Hepatocyte (in vitro differentiated cells and primary cell): ENCODE measurements around the genes OR7G2 and P2RY11.

GRCh38 chr19:8592911-8593305 is 15.7 kb upstream of the MYO1F start:
- RAMPAGE, long total RNA, result no peak
- RRBS, result 19% methylated on average over 2 of the region's 11 CpGs

- RAMPAGE, long total RNA, result no peak
- RRBS, result 13% methylated on average over 14 of the region's 53 CpGs
Measured at GRCh38 chr19:8608762-8610104, 1.3 kb downstream of the ADAMTS10 start.

DNA sequence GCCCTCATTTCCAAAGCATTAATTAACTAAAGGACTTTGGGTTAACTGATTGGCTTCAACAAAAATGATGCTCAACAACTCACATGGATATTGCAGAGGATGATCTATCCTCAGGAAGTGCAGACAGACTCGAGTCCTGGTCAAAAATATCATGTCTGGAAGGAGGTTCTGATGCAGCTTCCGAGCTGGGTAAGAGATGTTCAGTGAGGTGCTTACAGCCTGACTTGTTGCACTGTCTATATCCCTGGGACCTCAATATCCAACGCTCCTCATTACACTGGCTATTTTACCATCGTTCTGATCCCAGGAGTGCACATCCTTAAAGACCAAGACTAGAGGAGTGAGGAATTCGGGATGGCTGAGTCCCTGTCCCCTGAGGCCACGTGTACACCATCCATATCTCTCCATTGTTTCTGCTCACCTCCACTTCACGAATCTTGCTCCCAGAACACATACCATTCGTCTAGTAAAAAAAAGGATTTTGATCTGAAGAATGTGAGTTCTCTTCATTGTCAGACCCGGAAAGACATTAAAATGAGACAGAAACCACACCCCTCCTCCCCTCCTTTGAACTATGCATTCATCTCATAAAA is at the start of gene OR7G2:
OR7G2 (minus strand) TSS at position 245 of the 593 bp plus-strand sequence.
- RAMPAGE, long total RNA, result no peak
- RRBS, result no CpG with 5 or more reads among the region's 9 CpGs

DNA sequence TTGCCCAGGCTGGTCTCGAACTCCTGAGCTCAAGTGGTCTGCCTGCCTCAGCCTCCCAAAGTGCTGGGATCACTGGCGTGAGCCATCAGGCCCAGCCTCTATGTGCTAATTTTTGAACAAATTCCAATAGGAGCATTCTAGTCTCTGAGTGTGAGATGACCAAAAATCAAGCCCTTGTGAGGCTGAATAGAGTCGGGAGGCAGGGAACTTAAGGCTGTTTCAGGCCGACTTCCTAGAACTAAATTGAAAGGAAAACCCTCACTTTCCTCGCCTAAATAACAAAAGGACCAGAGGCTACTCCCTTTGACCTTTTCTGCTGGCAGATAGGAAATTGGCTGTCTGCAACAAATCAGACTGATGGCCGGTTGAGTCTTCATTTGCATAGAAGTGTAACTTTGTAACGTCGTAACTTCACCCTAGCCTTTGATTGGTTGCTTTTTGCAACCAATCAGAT is 720 bp upstream of the ZNF559 start:
- RAMPAGE, long total RNA, result no peak
- RRBS, result no CpG with 5 or more reads among the region's 8 CpGs

DNA sequence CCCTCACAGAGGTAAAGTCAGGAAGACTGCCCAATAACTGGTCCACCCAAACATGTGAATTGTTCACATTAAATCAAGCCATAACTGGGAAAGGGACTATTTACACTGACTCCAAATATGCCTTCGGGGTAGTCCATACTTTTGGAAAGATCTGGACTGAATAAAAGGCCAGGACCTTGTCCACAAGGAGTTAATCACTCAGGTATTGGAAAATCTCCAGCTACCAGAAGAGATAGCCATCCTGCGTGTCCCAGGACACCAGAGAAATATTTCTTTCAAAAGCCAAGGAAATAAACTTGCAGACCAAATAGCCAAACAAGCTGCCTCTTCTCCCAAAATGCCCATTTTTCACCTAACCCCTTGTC is 9.9 kb upstream of the ZNF561 start:
- RAMPAGE, long total RNA, result no peak
- RRBS, result no CpG with 5 or more reads among the region's 2 CpGs

GRCh38 chr19:9650405-9651134 is 24.3 kb downstream of the ZNF562 start:
- RAMPAGE, long total RNA, result no peak
- RRBS, result no CpG with 5 or more reads among the region's 7 CpGs

DNA sequence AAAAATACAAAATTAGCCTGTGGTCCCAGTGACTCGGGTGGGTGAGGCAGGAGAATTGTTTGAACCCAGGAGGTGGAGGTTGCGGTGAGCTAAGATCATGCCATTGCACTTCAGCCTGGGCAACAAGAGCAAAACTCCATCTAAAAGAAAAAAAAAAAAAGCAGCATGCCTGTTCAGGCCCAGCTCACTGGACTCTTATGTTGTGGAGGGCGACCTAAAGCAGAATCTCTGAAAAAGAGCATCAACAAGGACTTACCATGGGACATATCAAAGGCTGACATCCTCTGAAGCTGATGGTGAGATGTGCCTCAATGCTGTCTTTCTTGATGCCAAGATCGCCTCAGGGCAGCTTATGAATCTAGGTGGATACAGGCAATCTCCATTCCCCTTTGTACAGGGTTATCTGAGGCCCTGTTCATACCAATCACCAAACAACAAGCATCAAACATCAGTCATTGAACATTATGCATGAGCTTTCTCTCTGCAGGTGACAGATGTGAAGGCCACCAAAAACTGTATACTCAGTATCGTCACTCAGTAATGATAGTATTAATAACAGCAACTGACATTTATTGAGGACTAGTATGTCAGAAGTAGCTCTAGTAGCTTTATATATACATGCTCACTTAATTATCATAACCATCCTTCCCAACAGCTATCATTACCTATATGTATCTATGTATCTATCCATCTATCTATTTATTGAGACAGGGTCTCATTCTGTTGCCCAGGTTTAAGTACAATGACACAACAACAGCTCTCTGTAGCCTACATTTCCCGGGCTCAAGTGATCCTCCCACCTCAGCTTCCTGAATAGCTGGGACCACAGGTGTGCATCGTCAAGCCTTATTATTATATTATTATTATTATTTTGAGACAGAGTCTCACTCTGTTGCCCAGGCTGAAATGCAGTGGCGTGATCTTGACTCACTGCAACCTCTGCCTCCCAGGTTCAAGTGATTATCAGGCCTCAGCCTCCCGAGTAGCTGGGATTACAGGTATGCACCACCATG is 14.1 kb downstream of the ZNF562 start:
- RAMPAGE, long total RNA, result no peak
- RRBS, result no CpG with 5 or more reads among the region's 9 CpGs

GRCh38 chr19:9672672-9673607 is 2.0 kb downstream of the ZNF562 start:
- RAMPAGE, long total RNA, result no peak
- RRBS, result no CpG with 5 or more reads among the region's 15 CpGs

DNA sequence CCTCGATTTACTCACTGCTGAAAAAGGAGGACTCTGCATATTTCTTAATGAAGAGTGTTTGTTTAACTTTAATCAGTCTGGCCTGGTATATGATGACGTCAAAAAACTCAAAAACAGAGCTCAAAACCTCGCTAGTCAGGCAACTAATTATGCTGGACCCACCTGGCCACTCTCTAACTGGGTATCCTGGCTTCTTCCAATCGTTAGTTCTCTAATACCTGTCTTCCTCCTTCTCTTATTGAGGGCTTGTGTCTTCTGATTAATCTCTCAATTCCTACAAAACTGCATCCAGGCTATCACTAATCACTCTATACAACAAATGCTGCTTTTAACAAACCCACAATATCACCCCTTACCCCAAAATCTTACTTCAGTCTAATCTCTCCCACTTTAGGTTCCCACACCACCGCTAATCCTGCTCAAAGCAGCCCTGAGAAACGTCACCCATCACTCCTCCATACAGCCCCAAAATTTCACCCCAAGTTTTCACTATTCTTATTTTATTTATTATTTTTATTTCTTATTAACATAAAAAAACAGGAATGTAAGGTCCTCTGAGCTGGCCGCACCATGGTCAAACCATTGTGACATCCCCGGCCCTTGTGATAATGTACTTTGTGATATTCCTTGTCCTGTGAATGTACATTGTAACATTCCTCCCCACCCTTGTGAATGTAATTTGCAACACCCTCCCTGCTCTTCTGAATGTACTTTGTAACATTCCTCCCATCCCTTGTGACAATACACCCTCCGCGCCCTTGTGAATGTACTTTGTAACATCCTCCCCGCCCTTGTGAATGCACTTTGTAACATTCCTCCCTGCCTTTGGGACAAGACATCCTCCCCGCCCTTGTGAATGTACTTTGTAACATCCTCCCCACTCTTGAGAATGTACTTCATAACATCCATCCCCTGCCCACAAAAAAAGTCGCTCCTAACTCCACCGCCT is 17.4 kb downstream of the ZNF846 start:
- RAMPAGE, long total RNA, result no peak
- RRBS, result no CpG with 5 or more reads among the region's 14 CpGs

- RAMPAGE, long total RNA, result no peak
- RRBS, result 4% methylated on average over 5 of the region's 23 CpGs
Measured at GRCh38 chr19:9818092-9818529, 768 bp downstream of the FBXL12 start.

DNA sequence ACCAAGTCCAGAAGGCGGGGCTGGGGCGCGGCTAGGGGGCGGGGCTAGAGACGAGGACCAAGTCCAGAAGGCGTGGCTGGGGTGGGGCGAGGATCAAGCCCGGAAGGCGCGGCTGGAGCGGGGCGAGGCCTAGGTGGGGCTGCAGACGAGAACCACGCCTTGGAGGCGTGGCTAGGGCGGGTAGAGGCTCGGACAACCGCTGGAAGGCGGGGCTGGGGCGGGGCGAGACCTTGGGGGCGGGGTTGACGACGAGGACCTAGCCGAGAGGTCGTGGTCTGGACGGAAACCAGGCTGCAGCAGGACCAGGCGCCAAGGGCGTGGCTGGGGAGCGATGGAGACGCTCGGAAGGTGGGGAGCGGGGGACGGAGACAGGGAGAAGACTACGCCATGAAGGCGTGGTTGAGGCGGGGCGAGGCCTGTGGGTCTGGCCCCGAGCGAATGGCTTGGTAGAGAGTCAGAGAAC is 534 bp upstream of the FBXL12 start:
- RAMPAGE, long total RNA, result no peak
- RRBS, result no CpG with 5 or more reads among the region's 40 CpGs

DNA sequence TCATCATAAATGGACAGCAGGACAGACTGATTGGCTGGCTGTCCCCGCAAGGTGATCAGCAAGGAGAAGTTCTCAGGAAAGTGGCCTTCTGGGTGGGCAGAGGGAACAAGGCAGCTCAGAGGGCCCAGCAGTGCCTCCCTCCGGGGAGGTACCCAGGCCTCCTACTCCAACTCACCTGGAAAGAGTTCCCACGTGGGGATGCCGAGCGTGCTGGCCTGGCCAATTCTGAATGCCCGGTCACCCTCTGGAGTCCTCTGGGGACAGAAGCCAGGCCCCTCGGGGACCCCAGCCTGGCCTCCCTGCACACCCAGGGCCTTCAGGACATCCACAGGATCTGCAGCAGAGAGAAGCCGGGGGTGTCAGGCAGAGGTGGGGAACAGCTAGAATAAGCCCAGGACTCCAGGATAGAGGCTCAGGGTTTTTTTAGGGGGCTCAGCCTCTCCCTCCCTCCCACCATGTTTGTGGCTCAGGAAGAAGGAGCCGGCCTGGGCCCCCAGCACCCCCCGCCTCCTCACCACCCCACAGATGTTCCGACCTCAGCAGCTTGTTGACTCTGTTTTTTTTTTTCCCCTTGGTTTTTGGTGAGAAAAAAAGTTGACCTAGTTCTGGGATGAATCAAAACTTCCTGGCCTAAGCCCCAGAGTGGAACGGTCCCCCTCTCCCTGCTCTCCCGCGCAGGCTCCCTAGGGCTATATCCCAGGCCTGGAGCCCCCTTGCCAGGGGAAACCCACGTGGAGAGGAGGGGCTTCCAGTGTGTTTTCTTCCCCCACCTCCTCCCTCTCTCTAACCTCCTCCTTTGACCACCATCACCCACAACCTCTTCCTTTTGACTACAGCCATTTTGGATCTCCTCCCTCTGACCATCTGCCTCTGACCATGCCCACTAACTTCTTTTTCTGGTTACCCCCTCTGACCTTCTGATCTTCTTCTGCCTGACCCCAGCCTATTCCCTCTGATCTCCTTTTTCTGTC is 4.1 kb downstream of the COL5A3 start:
- RAMPAGE, long total RNA, result no peak
- RRBS, result 83% methylated on average over 4 of the region's 15 CpGs

DNA sequence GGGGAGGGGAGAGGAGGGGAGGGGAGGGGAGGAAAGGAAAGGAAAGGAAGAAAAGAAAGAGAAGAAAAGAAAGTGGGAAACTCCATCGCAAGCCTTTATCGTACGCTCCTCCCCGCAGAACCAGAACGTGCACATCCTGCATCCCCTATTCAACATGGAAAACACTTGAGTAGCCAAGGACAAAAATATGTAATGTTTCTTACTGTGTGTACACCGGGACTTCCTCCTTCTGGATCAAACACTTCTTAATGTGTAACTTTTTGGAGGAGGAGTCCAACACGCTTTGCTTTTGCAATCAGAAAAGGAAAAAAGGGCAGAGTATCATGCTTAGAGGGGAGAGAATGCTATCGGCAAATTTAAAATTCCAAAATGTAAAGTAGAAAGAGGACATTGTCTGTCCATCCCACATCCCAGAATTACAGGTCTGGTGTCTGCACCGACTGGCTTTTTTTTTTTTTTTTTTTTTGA is 7.8 kb upstream of the SHFL start:
- RAMPAGE, long total RNA, result no peak
- RRBS, result no CpG with 5 or more reads among the region's 9 CpGs

- RAMPAGE, long total RNA, result no peak
- RRBS, result 94% methylated on average over 4 of the region's 23 CpGs
Measured at GRCh38 chr19:10111105-10111800, at the start of gene P2RY11. Gene P2RY11 (plus strand): TSS chr19:10111693.

DNA sequence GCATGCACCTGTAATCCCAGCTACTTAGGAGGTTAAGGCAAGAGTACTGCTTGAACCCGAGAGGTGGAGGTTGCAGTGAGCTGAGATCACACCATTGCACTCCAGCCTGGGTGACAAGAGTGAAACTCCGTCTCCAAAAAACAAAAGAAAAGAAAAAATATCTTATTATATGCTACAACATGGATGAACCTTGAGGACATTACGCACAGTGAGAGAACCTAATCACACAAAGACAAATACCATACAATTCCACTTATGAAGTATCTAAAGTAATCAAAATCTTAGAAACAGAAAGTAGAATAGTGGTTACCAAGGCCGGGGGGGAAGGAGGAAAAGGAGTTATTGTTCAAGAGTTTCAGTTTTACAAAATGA is 3.9 kb upstream of the DNMT1 start:
- RAMPAGE, long total RNA, result no peak
- RRBS, result no CpG with 5 or more reads among the region's 4 CpGs

DNA sequence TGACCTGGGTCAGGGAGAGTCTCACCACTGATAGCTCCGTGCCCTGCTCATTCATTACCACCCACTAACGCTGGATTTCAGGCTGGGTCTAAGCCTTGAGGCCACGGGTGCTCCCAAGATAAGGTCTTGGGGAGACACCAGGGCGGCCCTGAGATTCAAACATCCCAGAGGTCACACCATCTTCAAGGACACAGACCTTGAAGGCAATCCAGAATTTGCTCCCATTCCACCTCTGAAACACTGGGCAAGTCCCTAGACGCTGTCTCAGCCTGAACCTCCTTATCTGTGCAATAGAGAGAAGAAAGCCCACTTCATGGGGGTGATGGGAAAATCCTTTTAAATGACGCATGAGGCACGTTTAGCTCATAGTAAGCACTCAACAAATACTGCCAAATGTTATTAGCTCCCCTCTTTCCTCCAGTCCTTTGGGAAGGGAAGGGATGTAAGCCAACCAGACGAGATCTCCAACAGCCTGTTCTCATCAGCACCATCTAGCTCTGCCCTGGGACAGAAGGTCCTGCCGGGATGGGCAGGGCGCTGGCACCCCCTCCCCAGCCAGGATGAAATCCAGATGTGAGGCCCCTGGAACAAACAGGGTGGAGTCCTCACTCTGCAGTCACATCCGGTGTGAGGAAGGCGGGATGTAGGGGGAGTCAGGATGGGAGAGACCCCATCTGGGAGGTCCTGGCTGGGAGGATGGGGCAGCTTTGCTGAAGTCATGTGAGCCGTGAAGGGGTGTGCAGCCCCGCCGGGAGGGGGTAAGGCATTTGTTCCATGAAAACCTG is 4.8 kb downstream of the S1PR2 start:
- RAMPAGE, long total RNA, result no peak
- RRBS, result 81% methylated on average over 3 of the region's 15 CpGs

- RAMPAGE, long total RNA, result no peak
- RRBS, result no CpG with 5 or more reads among the region's 9 CpGs
Measured at GRCh38 chr19:10238366-10238803, 7.3 kb upstream of the S1PR2 start.

- RAMPAGE, long total RNA, result no peak
- RRBS, result no CpG with 5 or more reads among the region's 8 CpGs
Measured at GRCh38 chr19:10260008-10260481, 8.0 kb downstream of the MRPL4 start.

DNA sequence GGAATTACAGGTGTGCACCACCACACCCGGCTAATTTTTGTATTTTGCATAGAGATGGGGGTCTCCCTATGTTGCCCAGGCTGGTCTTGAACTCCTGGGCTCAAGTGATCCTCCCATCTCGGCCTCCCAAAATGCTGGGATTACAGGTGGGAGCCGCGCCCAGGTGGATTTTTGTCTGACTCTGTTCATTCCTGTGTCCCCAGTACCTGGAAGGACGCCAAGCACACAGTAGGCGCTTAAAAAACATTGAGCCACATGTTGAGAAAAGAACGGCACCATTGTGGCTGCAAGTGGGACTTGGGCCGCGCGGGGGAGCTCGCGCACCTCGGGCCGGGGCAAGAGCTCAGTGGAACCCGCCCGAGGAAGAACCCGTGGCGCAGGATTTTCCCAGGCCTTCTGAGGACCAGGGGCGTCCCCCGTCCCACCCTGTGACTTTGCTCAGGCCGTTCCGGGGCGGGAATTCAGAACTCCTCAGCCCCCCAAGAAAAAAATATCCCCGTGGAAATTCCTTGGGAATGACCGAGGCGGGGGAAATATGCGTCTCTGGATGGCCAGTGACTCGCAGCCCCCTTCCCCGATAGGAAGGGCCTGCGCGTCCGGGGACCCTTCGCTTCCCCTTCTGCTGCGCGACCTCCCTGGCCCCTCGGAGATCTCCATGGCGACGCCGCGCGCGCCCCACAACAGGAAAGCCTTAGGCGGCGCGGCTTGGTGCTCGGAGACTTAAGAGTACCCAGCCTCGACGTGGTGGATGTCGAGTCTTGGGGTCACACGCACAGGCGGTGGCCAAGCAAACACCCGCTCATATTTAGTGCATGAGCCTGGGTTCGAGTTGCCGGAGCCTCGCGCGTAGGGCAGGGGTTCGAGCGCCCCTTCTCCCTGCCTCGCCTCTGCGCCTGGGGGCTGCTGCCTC is 1.4 kb upstream of the ICAM1 start:
- RAMPAGE, long total RNA, result no peak
- RRBS, result 0% methylated on average over 6 of the region's 61 CpGs

- RAMPAGE, long total RNA, result no peak
- RRBS, result no CpG with 5 or more reads among the region's 5 CpGs
Measured at GRCh38 chr19:10279711-10280383, 6.9 kb upstream of the ICAM4 start.